Peyer's patch (tissue), 4 donors: ENCODE measurements around a stretch of chr13.

GRCh38 chr13:112685882-112686329 is 3.9 kb upstream of the ATP11A start:
- PRO-cap = no peak
- RAMPAGE, long total RNA, 4 experiments = no peak in any of the 4 experiments

- PRO-cap = unidirectional peak, minus-strand start at chr13:112704710
- RAMPAGE, long total RNA, 4 experiments = no peak in any of the 4 experiments
These were observed 14.3 kb downstream of the ATP11A start for GRCh38 chr13:112703726-112705010.

- PRO-cap = no peak
- RAMPAGE, long total RNA, 4 experiments = no peak in any of the 4 experiments
These were observed 31.3 kb downstream of the ATP11A start for GRCh38 chr13:112720876-112721855.

GRCh38 chr13:112742039-112742498 is 52.2 kb downstream of the ATP11A start:
- PRO-cap = no peak
- RAMPAGE, long total RNA, 4 experiments = start-site peak on the plus strand in 1 of 4 experiments, at chr13:112742201-112742330 at its widest, 5 reads per replicate

DNA sequence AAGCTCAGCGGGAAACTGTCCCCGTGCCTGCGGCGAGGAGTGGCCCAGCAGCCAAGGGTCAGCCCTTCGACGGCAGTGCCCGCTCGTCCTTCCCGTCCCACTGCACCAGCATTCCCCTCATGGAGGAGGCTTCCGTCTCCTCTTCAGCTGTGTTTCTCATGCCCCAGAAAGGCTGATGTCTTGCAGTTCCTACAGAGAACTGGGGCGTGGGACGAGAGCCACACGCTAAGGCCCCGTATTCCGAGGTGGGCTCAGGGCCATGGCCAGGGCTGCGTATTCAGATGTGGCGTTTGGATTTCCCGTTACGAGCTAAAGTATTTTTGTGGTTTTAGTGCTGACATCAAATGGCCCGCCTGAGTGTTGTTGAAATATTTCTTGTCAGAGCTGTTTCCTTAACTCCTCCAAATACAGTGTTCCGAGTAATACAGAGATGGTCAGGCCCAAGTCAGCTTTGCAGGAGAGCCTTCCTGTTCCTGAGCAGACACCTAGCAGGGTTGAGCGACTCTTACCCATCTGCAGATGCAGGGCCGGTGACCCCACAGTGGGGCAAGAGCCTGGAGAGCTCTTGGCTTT is 93.7 kb downstream of the ATP11A start:
- PRO-cap = no peak
- RAMPAGE, long total RNA, 4 experiments = no peak in any of the 4 experiments

GRCh38 chr13:112842679-112843415 is 126.2 kb upstream of the MCF2L start:
- PRO-cap = no peak
- RAMPAGE, long total RNA, 4 experiments = no peak in any of the 4 experiments

DNA sequence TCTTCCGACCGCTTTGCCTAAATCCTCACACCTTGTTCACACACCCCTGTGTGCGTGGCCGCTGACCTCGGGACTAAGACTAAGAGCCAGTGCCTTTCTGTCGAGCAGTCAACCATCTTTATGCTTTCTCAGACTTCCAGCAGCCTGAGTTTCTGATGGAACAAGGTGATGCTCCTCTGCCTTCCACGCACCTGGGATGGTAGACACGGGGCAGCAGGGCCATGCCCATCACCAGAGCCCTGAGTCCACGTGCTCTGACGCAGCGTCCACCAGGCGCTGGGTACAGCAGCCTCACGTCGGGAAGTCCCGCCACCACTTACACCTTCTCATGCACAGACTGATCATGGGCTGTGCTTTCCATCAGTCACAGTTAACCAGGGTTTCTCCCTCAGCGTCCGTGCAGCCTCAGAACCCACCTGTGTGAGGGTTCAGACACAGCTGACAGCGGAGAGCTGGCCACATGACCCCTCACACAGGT is 90.8 kb upstream of the MCF2L start:
- PRO-cap = no peak
- RAMPAGE, long total RNA, 4 experiments = no peak in any of the 4 experiments

DNA sequence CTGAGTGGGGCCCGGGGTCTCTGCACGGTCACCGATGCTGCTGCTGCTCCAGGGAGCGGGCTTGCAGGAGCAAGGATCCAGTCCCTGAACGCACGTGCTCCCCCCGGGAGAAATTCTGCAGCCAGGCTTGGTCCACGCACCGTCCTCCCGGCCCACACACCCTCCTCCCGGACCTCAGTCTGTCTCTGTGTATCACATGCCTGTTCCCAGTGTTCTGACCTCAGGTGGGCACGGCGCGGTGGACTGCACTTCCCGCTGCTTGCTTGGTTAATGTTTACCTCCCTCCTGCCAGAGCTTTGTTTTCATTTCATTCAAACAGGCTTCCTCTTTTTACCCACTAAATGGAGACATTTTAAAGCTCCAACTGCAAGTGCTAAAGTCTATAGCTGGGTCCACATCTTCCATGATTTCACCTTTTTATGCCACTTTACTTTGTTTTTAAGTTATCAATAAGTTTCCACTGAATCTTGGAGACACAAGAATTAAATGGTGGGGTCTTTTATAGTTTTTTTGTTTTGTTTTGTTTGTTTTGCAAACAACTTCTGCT is 76.1 kb upstream of the MCF2L start:
- PRO-cap = no peak
- RAMPAGE, long total RNA, 4 experiments = no peak in any of the 4 experiments

GRCh38 chr13:112895012-112895461 is 74.0 kb upstream of the MCF2L start:
- PRO-cap = no peak
- RAMPAGE, long total RNA, 4 experiments = no peak in any of the 4 experiments

GRCh38 chr13:112996655-112997156 is 27.7 kb downstream of the MCF2L start:
- PRO-cap = no peak
- RAMPAGE, long total RNA, 4 experiments = start-site peak on the plus strand in 1 of 4 experiments, at chr13:112997020-112997060 at its widest, 13 reads per replicate

- PRO-cap = no peak
- RAMPAGE, long total RNA, 4 experiments = no peak in any of the 4 experiments
These were observed 40.2 kb upstream of the F7 start for GRCh38 chr13:113065277-113065892.

- PRO-cap = no peak
- RAMPAGE, long total RNA, 4 experiments = no peak in any of the 4 experiments
These were observed 7.6 kb upstream of the F7 start for GRCh38 chr13:113097921-113098425.

GRCh38 chr13:113138698-113139560 is 16.3 kb downstream of the F10 start:
- PRO-cap = no peak
- RAMPAGE, long total RNA, 4 experiments = no peak in any of the 4 experiments

DNA sequence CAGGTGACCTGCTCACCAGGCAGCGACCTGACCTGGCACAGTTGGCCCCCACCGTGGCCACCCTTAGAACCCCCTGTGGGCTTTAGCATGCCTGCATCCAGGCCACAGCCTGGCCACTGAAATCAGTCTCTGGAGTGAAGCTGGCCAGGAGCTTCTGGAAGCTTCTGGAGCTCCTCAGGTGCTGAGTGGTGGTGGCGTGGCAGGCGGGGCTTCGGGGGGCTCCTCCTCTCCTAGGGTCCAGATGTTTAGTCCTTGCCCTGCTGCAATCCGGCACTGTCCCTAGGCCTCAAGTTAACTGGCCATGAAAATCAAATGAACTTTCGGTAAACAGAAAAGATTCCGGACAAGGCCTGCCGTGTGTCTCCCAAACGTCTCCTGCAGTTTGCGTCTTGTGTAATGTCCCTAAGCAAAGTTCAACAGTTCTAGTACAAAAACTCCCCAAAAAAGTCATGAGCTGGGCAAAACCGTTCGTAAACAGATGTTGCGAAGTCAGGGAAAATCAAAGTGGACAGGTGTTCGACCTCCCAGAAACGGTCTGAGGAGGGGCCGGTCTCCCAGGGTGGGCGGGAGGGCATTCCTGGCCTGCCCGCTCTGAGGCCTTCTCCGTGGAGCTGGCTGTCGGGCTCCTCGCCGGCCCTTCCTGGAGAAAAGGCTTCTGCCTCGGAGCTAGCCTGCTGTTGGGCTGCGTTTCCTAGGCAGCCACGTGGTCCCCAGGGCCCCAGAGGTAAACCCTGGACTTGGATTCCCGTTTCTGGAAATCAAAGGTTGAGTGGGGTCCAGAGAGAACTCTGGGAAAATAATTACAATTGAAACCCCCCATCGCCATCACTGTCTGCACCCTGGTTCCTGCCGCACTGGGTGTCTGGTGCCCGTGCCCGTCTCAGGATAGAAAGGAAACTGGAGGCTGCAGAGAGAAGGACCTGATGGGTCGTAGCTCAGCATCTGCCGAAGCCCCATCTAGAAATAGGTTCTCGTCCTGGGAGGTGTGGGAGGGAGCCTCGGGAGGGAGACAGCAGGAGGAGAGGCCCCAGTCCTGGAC is 8.1 kb upstream of the PROZ start:
- PRO-cap = no peak
- RAMPAGE, long total RNA, 4 experiments = no peak in any of the 4 experiments

DNA sequence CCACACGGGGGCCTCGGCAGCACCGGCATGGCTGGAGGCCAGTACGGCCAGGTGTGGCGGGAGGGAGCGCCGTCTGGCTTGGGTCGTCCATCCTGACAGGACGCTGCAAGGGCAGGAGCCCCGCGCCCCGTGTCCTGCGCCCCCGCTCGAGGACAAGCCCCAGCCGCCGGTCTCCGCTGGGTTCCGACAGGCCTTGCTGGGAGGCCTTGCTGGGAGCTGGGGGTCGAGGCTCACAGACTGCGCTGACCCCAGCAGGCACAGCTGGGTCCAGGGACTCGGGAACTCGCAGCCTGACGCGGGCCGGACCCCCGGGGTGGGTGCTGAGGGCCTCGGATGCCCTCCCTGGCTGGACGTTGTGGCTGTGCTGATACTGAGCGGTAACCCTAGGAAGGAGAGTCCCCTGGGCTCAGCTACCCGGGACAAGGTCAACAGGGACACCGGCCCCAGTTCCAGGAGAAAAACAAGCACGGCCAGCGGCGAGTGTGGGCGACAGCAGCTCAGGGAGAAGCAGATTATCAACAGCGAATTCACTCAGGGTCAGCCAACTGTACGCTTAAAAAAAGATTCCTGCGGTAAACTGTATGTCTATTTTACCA is 5.1 kb upstream of the PROZ start:
- PRO-cap = no peak
- RAMPAGE, long total RNA, 4 experiments = no peak in any of the 4 experiments

DNA sequence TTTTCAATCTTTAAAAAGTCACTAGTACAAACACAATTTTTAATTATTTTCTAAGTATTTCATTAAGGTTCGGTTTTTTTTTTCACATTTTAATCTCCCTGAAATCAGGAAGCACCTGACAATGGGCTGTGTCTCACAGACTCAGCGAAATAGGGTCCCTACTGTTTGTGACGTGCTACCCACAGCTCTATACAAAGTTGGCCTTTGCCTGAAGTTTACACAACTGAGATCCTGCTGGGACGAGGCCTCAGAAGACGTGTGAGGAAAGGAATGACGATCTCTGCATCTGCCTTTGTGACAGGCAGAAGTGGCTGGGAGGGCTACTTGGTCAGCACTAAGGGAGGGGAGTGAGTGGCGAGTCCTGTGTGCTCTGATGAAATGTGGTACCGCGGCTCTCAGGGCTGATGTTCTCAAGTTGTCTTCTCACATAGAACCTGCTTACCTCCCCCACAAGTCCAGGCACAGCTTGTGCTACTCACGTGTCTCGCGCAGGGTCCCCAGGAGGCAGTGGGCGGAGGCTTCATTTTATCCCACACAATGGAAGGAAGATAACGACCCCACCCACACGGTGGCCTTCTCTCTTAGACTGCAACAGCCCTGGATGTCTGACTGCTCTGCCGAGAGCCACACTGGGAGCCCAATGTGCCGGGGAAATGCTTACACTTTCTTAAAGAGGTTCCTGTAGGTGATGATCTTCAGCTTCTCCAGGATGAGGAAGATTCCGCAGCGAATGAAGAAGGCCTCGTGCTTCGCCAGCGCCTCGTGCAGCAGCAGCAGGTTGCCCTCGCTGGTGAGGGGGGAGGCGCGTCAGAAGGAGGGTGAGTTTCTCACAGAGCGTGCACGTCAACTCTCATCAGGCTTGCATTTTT is 21.0 kb downstream of the PROZ start:
- PRO-cap = no peak
- RAMPAGE, long total RNA, 4 experiments = no peak in any of the 4 experiments

DNA sequence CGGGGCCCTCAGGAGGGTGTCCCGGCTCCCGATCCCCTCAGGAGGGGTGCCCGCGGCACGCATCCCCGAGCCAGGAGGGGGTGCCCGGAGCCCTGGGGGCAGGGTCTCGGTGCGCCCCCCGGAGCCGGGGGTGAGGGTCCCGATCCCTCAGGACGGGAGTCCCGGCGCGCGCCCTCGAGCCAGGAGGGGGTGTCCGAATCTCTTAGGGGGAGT is 297 bp upstream of the CUL4A start:
- PRO-cap = no peak
- RAMPAGE, long total RNA, 4 experiments = no peak in any of the 4 experiments

DNA sequence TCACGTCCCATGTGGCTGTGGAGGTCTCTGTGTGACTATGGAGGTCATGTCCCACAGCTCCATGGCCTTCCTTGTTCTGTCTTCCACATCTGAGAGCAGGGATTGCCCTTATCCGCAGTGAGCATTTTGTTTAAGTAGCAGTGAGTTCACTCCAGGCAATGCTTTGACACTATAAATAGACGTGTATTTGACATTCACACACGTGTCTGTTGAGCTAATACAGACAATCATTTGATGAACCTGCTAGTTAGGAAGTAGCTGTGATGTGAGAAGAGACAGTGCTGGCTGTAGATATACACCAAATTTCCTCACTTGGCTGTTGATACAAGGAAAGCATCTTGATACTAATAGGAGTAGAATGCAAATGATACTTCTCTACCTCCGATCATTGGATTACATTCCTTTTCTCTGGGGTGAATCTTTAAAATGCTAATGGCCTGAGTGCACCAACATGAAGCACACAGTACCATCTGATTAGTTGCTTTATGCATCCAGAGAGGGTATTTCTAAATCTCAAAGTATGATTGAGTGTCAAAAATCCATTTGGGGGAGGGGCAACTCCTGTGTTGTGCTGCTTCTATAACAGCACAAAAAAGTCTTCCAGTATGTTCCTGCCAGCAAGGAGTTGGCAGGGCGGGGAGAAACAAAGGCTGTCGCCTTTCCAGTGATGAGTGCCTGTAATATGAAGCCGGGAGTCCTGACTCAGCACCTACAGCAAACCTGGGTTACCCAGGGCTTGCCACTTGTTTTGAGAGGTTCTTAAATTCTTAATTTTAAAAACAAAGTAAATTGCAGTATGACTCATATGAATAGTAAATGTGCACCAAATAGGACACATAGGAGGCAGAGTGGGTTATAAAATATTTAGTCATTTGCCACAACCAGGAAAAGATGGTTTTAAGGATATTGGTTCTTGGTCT is 7.0 kb downstream of the CUL4A start:
- PRO-cap = no peak
- RAMPAGE, long total RNA, 4 experiments = no peak in any of the 4 experiments

DNA sequence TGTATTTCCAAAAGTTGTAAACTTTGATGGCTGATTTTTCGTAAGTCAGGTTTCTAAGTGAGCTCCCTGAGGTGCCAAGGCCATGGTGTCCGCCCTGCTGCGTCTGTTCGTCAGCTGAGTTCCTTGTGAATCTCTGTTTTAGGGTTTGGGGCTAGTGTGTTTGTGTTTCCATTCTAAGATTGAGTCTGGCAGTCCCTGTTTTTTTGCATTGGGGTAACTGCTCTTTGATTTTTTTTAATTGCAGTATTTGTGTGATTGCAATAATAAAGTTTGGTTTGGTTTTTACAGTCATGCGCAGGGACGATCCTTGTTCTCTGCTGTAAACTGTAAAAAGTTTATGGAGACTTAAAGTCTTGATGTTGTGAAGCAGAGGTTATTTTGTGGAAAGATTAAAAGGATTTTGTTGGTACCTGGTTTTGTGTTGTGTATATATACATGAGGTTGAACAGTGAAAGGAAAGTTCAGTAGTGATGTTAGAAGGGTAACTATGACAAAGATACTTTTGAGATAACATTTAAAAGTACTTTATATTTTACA is 32.8 kb upstream of the LAMP1 start:
- PRO-cap = no peak
- RAMPAGE, long total RNA, 4 experiments = no peak in any of the 4 experiments

DNA sequence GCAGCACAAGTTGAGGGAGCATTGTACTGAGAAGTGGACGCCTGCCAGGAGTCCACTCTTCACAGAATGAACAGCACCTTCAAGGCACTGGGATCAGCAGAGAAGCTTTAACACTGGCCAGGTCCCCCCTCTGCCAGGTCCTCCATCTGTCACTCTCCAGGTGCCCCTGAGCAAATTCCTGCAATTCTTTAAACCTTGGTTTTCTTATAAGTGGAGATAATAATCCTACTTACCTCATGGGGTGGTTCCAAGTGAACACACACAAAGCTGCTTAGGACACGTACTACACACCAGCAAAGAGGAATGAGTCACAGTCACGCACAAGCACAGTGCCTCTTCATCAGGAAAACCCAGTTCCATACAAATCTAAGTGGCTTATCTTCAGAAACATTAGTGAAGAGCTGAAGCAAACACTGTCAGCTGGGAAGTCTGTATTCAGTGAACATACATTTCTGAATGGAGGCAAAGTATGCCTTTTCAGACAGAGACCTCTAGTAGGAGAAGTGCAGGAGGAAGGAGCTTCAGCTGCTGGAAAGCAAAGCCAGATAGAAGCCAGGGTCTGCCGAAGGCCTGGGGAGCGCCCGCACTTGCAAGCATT is 22.8 kb upstream of the LAMP1 start:
- PRO-cap = no peak
- RAMPAGE, long total RNA, 4 experiments = no peak in any of the 4 experiments